ENCODE results near the gene ECE1.

- PRO-cap, 2 experiments = no peak in any of the 2 experiments
- RAMPAGE, long total RNA, 5 experiments = no peak in any of the 5 experiments
Measured at GRCh38 chr1:20660333-20661137, 634 bp downstream of the DDOST start.

DNA sequence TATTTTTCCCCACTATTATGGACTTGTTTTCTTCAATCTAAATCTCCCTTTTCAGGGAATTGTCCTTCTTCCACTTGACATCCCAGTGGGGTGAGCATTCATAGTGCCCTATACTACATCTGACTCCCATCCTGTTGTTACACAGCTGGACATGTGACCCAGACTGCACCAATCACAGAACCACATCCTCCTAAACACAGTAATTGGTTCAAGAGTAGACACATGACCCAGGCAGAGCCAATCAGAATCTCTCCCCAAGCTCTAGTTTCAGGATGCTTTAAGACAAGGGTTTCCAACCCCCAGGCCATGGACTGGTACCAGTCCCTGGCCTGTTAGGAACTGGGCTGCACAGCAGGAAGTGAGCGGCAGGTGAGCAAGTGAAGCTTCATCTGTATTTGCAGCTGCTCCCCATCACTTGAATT lies 5.6 kb upstream of the DDOST start:
- PRO-cap, 2 experiments = peak in 1 of 2 experiments; most common minus-strand start position 126 of the sequence (in 1)
- RAMPAGE, long total RNA, 5 experiments = no peak in any of the 5 experiments

DNA sequence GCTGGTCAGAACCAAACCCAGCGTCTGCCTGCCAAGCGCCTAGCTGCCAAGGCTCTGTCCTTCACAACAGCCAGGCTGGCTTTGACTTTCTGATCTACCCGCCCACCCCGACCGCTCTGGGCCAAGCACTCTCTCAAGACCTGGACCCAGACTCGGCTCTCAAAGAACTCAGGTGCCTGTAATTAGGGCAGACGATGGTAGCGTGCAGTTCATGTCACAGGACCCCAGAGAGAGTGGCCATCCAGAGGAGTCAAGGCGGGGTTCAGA lies 7.3 kb downstream of the SH2D5 start:
- PRO-cap, 2 experiments = peak in 2 of 2 experiments; most common plus-strand start position 150 of the sequence (in 2)
- RAMPAGE, long total RNA, 5 experiments = no peak in any of the 5 experiments

- PRO-cap, 2 experiments = no peak in any of the 2 experiments
- RAMPAGE, long total RNA, 5 experiments = no peak in any of the 5 experiments
Measured at GRCh38 chr1:20851100-20851709, 64.1 kb upstream of the HP1BP3 start.

DNA sequence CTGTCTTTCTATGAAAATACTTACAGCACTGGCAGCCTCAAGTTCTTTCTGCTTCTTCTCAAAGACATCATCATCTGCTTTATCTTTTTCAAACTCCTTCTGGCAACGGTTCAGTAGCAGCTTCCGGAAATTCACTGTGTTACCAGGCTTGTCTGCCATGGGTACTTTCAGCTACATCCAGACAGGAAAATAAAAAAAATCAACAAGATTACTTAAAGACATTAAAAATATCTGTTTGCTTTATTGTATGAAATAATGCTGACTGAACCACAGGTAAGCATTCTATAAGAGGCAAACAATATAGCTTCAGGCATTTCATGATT lies 77.9 kb upstream of the HP1BP3 start:
- PRO-cap, 2 experiments = no peak in any of the 2 experiments
- RAMPAGE, long total RNA, 5 experiments = no peak in any of the 5 experiments

GRCh38 chr1:21022029-21022702 lies 154.5 kb downstream of the EIF4G3 start:
- PRO-cap, 2 experiments = peak in 2 of 2 experiments; most common plus-strand start chr1:21022510 (in 2); most common minus-strand start chr1:21022303 (in 1)
- RAMPAGE, long total RNA, 5 experiments = no peak in any of the 5 experiments

- PRO-cap, 2 experiments = peak in 2 of 2 experiments; most common minus-strand start chr1:21035271 (in 2)
- RAMPAGE, long total RNA, 5 experiments = no peak in any of the 5 experiments
Measured at GRCh38 chr1:21035006-21035374, 141.7 kb downstream of the EIF4G3 start.

- PRO-cap, 2 experiments = peak in 2 of 2 experiments; most common plus-strand start chr1:21175805 (in 1); most common minus-strand start chr1:21175792 (in 1)
- RAMPAGE, long total RNA, 5 experiments = no peak in any of the 5 experiments
Measured at GRCh38 chr1:21175650-21176467, 838 bp downstream of the EIF4G3 start.

- PRO-cap, 2 experiments = no peak in any of the 2 experiments
- RAMPAGE, long total RNA, 5 experiments = no peak in any of the 5 experiments
Measured at GRCh38 chr1:21177287-21177605, 549 bp upstream of the EIF4G3 start.

DNA sequence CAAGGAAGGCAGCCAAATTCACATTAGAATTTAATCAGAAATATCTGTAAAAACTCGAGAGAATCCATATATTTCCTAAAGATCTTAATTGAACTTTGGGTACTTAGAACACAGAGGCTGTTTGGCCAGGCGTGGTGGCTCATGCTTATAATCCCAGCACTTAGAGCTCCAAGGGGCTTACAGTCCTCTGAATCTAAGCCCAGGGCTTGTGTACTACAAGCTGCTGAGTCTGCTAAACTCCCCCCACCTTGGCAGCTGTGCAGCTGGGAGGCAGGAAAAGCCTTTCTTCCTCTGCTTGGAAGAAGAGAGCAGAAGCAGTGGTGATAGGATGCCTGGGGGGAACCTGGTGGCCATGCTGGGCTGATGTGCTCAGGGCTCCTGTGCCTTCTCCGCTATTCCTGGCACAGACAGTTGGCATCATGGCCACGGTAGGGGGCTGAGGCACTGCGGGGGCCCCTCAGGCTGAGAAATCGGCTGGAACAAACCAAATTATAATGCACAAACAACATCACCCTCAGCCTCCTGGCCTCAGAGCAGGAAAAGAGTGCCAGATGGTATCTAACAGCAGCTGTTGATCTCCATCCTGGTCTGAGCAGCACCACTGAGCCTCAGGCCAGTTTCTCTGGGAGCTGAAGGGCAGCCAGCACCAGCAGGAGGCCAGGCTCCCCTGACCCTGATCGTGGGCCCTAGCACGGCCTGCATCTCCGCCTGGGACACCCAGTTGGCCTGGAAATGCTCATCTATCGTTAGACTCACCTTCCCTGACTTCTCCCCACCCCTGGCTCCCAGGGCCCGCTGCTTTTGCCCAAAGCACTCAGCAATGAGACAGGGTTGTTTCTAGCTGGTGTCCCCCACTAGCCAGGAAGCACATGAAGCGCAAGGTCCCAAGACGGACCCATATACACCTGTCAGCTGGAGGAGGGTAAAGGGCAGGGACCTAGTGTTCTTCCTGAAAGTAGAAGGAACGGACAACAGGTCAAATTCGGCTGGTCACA lies 35.8 kb downstream of the ECE1 start:
- PRO-cap, 2 experiments = no peak in any of the 2 experiments
- RAMPAGE, long total RNA, 5 experiments = no peak in any of the 5 experiments

GRCh38 chr1:21257376-21258179 lies 32.7 kb downstream of the ECE1 start:
- PRO-cap, 2 experiments = no peak in any of the 2 experiments
- RAMPAGE, long total RNA, 5 experiments = no peak in any of the 5 experiments

DNA sequence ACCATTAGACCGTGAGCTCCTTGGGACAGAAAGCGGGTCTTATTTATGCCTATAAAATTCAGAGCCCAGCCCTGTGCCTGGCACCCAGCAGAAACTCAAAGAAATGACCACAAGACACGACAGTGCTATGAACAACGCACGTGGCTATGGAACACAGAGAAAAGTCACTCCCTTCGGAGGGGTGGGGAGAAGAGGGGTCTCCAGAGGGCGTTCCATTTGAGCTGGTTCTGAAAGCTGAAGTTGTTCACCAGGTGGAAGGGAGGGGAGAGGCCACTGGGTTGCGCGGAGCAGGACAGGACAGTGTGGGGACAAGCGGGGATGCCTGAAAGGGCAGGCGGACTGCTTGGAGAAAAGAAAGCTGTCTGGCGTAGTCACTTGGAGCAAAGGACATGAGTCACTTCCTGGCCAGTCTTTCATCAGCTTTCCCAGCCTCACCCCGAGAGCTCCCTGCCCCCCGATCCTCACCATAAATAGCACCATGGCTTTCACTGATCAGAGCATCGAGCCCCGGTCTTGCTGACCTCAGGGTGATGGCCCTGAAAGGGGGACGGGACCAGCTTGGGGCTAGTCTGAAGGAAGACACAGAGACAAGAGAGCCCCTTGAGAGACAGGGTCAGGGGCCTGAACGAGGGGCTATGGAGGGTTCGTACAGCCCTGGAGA lies 28.5 kb downstream of the ECE1 start:
- PRO-cap, 2 experiments = peak in 2 of 2 experiments; most common plus-strand start position 273 of the sequence (in 1); most common minus-strand start position 341 of the sequence (in 2)
- RAMPAGE, long total RNA, 5 experiments = no peak in any of the 5 experiments

GRCh38 chr1:21289408-21290594 lies at the start of gene ECE1:
Gene ECE1 (minus strand): TSS chr1:21290463.
- PRO-cap, 2 experiments = peak in 2 of 2 experiments; most common plus-strand start chr1:21290374 (in 2); most common minus-strand start chr1:21289943 (in 2)
- RAMPAGE, long total RNA, 5 experiments = start-site peak on the minus strand in 3 of 5 experiments, at chr1:21290205-21290458 at its widest, 28 to 326 reads per replicate

DNA sequence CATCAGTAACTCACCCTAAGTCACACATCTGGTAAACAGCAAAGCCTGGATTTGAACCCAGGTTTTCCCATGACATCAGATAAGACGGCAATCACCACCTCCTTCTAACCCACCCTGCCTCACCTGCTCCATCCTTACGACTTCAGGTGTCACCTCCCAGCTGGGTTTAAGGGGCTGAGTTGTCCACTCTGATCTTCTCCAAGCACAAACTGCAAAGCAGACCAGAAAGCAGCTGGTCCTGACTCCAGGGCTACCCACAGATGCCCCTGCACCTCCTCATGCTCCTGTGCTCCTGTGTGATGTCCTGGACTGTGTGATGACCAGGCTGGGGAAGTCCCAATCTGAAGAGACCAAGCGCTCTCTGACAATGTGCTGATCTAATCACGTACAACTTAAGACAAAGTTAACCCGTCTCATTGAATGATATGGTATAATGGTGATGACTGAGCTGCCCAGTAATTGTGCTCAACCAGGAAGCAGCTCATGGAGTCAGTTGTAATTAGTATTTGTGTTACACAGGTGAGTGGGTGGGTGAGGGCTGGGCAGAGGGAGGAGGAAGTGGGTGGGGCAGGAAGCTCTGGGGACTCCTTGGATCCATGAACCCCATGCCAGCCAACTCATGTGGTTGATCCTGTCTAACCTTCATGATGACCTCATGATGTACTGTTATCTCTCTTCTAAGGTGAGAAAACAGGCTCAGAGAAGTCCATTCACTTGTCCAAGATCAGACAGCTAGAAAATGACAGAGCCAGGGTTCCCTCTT lies 8.6 kb upstream of the ECE1 start:
- PRO-cap, 2 experiments = no peak in any of the 2 experiments
- RAMPAGE, long total RNA, 5 experiments = no peak in any of the 5 experiments

GRCh38 chr1:21345029-21345415 lies 54.8 kb upstream of the ECE1 start:
- PRO-cap, 2 experiments = peak in 2 of 2 experiments; most common plus-strand start chr1:21345279 (in 1); most common minus-strand start chr1:21345224 (in 1)
- RAMPAGE, long total RNA, 5 experiments = no peak in any of the 5 experiments

GRCh38 chr1:21538228-21538775 lies 29.1 kb downstream of the ALPL start:
- PRO-cap, 2 experiments = no peak in any of the 2 experiments
- RAMPAGE, long total RNA, 5 experiments = no peak in any of the 5 experiments

DNA sequence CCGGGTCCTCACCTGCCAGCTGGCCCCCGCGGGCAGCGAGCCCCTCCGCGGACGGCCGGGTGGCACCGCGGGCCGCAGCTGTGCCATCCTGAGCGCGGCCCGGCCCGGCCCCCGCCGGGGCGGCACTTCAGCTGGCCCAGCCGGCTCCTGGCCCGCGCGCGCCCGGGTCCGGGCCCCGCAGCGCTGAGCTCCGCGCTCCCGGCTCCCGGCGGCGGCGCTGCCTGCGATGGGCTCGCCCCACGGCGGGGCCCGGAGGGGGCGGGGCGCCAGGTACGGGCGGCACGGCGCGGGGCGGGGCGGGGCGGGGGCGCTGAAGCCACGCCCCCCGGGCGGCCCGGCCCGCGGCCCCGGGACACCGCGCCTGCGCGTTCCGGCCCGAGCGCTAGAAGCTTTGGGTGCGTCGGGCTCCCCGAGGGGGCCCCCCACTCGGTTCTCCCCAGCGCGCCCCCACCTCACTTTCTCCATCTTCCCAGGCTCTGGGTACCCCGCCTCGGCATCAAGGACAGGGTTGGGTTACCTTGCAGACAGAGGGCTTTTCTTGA lies 46.8 kb downstream of the RAP1GAP start:
- PRO-cap, 2 experiments = peak in 2 of 2 experiments; most common plus-strand start position 378 of the sequence (in 2); most common minus-strand start position 213 of the sequence (in 1)
- RAMPAGE, long total RNA, 5 experiments = no peak in any of the 5 experiments

DNA sequence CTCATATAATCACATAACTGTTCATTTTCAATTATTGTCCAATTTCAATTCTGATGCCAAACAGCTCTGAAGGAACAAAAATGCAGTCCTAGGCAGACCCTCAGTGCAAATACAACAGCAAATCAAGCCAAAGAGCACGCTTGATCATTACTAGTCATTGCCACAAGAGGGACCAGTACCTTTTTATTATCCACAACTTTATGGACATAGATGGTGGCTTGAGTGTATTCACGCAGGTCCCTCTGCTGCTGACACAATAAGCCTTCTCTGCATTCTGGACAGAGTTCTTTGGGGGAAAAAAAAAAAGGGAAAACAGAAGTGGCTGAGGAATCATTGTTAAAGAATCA lies 34.1 kb upstream of the RAP1GAP start:
- PRO-cap, 2 experiments = no peak in any of the 2 experiments
- RAMPAGE, long total RNA, 5 experiments = no peak in any of the 5 experiments

GRCh38 chr1:21764527-21765593 lies 18.1 kb downstream of the USP48 start:
- PRO-cap, 2 experiments = peak in 1 of 2 experiments; most common plus-strand start chr1:21765316 (in 1); most common minus-strand start chr1:21764686 (in 1)
- RAMPAGE, long total RNA, 5 experiments = no peak in any of the 5 experiments

GRCh38 chr1:21823856-21824935 lies 12.1 kb downstream of the LDLRAD2 start:
- PRO-cap, 2 experiments = no peak in any of the 2 experiments
- RAMPAGE, long total RNA, 5 experiments = no peak in any of the 5 experiments

Measured in thyroid gland (tissue), 7 donors.